Tibial nerve (tissue), 3 donors: Measurements from ENCODE around the gene LAMC1.

GRCh38 chr1:182029107-182030500, 31.9 kb downstream of the ZNF648 start:
- PRO-cap: bidirectional peak, plus-strand start at chr1:182029844, minus-strand start at chr1:182029656; unidirectional peak, plus-strand start at chr1:182030013
- RAMPAGE, long total RNA, 3 experiments: no peak in any of the 3 experiments

DNA sequence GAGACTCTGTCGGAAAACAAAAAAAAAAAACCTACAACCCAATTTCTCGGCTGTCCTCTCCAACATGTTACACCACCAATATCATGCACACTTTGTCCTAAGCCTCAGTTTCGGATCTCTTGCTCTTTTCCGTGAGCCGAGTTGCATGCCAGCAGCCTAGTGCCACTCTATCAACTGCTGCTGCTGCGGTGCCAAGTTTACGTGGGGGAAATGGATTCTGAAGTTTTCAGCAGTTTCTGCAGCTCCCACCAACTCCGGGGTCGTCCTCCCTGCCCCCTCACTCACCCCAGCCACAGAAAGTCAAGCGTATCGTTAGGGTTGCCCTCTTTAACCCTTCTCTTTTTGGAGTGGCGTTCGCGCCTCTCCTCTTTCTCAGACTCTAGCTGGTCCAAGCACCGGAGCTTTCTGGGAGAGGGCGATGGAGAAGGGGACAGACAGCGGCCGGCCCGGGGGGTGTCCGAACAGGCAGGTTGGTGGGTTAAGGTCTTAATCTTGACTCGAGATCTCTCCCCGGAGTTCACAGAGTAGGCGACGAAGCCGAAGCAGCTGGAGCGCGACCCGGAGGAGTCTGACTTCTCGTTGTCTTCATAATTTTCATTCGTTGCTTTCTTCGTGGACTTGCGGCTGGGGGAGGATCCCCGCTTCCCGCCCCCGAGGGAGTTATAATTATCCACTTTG, 1.2 kb downstream of the GLUL start:
- PRO-cap: unidirectional peak, minus-strand start at position 656 of the sequence
- RAMPAGE, long total RNA, 3 experiments: no peak in any of the 3 experiments

DNA sequence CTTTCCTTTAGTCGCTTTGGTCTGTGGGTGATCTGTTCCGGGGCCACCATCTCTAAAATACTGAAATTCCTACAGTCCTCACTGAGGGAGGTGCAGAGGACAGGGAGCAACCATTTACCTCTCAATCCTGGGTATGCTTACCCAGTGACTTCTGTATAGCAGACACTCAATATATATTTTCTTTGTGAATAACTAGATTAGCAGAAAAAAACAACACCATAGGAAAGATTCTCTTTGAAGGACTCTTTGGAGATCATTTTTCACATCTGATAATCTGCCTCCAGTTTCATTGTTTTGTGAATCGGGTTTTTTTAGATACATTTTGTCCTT, 4.3 kb downstream of the TEDDM1 start:
- PRO-cap: no peak
- RAMPAGE, long total RNA, 3 experiments: no peak in any of the 3 experiments

- PRO-cap: no peak
- RAMPAGE, long total RNA, 3 experiments: no peak in any of the 3 experiments
Observed at GRCh38 chr1:182858427-182859694, 19.7 kb downstream of the DHX9 start.

DNA sequence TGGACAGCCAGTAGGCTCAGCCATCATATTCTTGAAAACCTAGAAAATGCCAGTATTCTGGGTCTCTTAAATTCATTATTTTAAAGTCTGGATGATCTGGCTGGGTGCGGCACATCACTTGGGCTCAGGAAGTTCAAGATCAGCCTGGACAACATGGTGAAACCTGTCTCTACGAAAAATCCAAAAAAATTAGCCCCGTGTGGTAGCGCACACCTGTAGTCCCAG, 44.7 kb downstream of the DHX9 start:
- PRO-cap: no peak
- RAMPAGE, long total RNA, 3 experiments: no peak in any of the 3 experiments

- PRO-cap: bidirectional peak, plus-strand start at chr1:183023258, minus-strand start at chr1:183023072; bidirectional peak, plus-strand start at chr1:183023489, minus-strand start at chr1:183023381; bidirectional peak, plus-strand start at chr1:183024078, minus-strand start at chr1:183024043
- RAMPAGE, long total RNA, 3 experiments: no peak in any of the 3 experiments
Observed at GRCh38 chr1:183023126-183024184, at the start of gene LAMC1. LAMC1 (plus strand) TSS chr1:183023420.

GRCh38 chr1:183103221-183103698, 80.0 kb downstream of the LAMC1 start:
- PRO-cap: no peak
- RAMPAGE, long total RNA, 3 experiments: no peak in any of the 3 experiments

DNA sequence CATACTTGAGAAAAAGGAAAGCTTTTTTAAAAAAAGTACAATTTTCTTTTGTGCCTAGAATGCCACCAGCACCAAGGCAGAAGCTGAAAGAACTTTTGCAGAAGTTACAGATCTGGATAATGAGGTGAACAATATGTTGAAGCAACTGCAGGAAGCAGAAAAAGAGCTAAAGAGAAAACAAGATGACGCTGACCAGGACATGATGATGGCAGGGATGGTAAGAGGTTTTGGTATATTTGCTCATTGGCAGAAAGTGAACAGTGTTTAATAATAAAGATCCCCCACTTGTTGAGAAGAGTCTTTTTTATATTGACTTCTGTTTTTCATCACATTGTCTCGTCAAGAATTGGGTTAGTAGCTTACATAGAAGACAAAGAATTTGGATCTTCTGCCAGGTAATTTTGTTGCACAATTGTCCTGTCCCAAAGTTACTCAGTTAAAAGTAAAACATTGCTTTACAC, 48.4 kb upstream of the LAMC2 start:
- PRO-cap: no peak
- RAMPAGE, long total RNA, 3 experiments: no peak in any of the 3 experiments

DNA sequence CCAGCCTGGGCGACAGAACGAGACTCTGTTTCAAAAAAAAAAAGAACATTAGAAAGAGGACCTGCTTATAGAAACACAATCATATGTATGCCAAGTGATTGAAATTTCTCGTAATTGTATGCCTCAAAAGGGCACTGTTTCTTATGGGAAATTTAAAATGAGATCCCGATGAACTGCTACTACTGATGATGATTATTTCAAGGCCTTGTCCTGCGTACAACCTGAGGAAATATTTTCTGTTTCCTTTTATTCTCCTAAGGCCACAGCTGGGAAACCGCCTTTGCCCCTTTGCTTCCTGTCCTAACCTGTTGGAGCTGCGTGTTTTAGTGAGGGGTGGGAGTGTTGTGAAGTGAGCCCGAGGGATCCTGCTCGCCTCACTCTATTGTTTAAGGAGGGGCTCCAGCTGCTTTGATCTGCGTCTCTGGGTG, 14.3 kb downstream of the LAMC2 start:
- PRO-cap: no peak
- RAMPAGE, long total RNA, 3 experiments: no peak in any of the 3 experiments

GRCh38 chr1:183239201-183239613, 53.1 kb downstream of the LAMC2 start:
- PRO-cap: no peak
- RAMPAGE, long total RNA, 3 experiments: no peak in any of the 3 experiments

DNA sequence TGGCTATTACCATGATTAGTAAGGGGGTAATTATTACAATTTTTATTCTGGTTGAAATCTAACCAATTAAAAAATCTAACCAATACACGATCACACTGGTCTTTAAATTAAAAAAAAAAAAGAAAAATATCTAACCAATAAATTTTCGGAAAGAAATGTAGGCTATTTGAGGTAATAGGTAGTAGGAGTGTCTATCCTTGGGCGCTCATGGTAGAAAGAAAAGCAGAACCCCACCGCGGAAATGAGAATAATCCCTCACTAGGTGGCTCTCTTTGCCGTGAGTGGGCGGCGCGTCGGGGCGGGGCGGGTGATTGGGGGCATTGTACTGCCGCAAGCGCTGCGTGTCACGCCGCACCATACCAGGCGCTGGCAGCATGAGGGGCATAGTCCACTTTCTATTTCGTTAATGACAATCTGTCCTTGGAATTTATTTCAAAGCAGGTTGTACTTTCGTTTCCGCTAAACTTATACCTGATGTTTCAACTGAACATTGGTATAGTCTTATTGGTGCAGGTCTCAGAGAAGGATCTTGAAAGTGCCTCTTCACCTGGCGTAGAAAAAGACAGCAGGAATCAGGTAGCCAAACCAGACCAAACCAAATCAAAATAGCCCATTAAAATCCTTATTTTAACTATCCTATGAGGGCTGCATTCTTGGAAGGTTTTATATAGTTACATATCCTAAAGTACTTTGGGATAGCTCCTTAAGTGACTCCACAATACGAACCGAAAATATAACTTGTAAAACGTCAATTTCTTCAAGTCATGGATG, 2.1 kb upstream of the SMG7 start:
- PRO-cap: bidirectional peak, plus-strand start at position 362 of the sequence, minus-strand start at position 243 of the sequence
- RAMPAGE, long total RNA, 3 experiments: no peak in any of the 3 experiments

- PRO-cap: no peak
- RAMPAGE, long total RNA, 3 experiments: no peak in any of the 3 experiments
Observed at GRCh38 chr1:183472619-183473534, 578 bp downstream of the SMG7 start.

DNA sequence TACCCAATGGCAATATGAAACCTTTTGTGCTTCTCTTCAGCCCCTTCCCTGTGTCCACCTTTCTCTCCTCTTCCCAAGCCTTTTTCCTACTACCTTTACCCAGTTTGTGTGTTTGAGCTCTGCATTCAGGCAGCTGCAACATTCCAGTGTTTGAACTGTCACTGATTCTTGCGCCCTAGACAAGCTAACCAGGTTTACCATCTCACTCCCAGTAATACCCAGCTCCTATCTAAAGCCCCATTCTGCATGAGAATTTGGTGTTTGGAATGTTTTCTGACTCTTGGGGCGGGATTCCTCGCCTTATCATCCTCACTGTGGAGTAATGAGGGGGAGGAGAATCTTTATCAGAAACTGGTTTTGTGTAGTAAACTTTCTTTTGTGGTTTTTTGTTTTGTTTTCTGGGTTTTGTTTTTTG, 36.5 kb downstream of the NCF2 start:
- PRO-cap: no peak
- RAMPAGE, long total RNA, 3 experiments: no peak in any of the 3 experiments

DNA sequence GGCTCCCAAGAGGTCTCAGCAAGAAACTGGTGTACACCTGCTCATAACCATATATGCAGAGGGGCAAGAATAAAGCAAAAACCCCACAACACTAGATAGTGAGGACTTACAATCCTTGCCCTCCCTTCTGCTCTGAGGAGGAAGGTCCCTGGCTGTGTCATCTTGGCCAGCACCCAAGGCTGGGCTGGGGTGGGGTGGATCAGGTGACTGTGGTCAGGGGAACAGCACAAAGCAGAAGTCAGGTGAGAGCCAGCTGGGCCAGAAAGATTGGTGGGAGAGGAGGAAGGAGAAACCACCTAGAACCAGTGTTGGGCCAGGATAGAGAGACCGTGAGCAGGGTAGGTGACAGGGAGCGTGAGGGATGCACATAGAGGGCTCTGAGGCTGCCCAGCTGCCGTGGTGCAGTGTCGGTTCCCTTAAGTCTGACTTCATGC, 22.7 kb downstream of the NCF2 start:
- PRO-cap: no peak
- RAMPAGE, long total RNA, 3 experiments: no peak in any of the 3 experiments

- PRO-cap: no peak
- RAMPAGE, long total RNA, 3 experiments: no peak in any of the 3 experiments
Observed at GRCh38 chr1:183847388-183848111, 42.6 kb downstream of the RGL1 start.

GRCh38 chr1:183875852-183876772, 71.2 kb downstream of the RGL1 start:
- PRO-cap: no peak
- RAMPAGE, long total RNA, 3 experiments: no peak in any of the 3 experiments

- PRO-cap: no peak
- RAMPAGE, long total RNA, 3 experiments: no peak in any of the 3 experiments
Observed at GRCh38 chr1:183995275-183995676, 42.3 kb downstream of the COLGALT2 start.

DNA sequence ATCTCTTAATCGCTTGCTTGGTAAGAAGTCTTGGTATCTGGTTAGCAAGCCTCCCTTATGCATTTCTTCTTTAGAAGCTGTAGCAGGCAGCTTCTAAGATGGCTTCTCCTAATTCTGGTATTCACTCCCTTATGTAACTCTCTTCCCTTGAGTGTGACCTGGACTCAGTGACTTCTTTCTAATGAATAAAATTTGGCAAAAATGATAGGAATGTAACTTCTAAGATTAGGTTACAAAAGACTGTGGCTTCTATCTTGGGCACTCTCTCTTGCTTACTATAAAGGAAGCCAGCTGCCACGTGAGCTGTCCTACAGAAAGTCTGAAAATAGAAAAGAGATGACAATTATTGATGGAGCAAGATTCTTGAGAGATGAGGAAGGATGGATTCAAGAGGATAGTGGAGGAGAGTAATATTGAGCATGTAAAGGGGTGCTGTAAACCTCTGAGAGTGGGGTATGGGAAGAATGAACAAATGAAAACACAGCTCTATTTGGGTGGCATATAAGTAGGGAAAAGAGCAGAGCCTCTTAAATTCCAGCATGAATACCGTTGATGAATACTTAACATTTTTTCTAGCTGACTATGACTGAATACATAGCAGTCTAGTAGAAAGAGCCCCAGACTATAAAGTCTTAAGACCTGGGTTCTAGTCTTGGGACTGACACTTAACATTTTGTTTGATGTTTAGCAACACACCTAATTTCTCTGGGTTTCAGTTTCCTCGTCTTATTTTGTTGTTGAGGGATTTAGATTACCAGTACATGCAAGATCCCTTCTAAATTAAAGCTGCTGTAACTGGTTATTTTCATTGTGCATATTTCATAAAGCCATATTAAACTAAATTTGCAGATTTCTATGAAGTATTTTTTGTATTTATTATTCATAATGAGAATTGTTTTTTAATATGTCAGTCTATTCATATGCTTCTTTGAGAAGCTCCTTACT, 5.6 kb downstream of the TSEN15 start:
- PRO-cap: no peak
- RAMPAGE, long total RNA, 3 experiments: no peak in any of the 3 experiments

- PRO-cap: no peak
- RAMPAGE, long total RNA, 3 experiments: no peak in any of the 3 experiments
Observed at GRCh38 chr1:184143230-184143605, 91.7 kb downstream of the TSEN15 start.

- PRO-cap: no peak
- RAMPAGE, long total RNA, 3 experiments: no peak in any of the 3 experiments
Observed at GRCh38 chr1:184434236-184434966, 47.6 kb downstream of the C1orf21 start.